Thoracic aorta (tissue), 1 donor: ENCODE data around the genes RTN4RL2, SMTNL1 and OR9Q1.

- RAMPAGE, long total RNA: no peak
Measured at GRCh38 chr11:57305280-57305877, 19.4 kb downstream of the TNKS1BP1 start.

- RAMPAGE, long total RNA: start-site peak on the minus strand at chr11:57309952-57310328, 365 reads
Measured at GRCh38 chr11:57309706-57310387, 14.9 kb downstream of the TNKS1BP1 start.

GRCh38 chr11:57321159-57321506 lies 3.6 kb downstream of the TNKS1BP1 start:
- RAMPAGE, long total RNA: no peak

- RAMPAGE, long total RNA: no peak
Measured at GRCh38 chr11:57336226-57336649, 546 bp upstream of the SSRP1 start.

DNA sequence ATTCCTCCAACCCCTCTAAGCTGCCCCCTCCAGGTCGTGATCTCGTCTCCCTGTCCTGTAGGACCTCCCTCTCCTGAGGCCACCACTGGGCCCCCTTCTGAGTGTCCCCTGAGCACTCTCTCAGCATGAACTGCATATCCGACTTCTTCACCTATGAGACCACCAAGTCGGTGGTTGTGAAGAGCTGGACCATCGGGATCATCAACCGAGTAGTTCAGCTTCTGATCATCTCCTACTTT lies 193 bp downstream of the P2RX3 start:
- RAMPAGE, long total RNA: no peak

GRCh38 chr11:57406836-57407754 lies 16.6 kb upstream of the PRG2 start:
- RAMPAGE, long total RNA: no peak

- RAMPAGE, long total RNA: no peak
Measured at GRCh38 chr11:57438342-57439313, 11.7 kb upstream of the SLC43A3 start.

DNA sequence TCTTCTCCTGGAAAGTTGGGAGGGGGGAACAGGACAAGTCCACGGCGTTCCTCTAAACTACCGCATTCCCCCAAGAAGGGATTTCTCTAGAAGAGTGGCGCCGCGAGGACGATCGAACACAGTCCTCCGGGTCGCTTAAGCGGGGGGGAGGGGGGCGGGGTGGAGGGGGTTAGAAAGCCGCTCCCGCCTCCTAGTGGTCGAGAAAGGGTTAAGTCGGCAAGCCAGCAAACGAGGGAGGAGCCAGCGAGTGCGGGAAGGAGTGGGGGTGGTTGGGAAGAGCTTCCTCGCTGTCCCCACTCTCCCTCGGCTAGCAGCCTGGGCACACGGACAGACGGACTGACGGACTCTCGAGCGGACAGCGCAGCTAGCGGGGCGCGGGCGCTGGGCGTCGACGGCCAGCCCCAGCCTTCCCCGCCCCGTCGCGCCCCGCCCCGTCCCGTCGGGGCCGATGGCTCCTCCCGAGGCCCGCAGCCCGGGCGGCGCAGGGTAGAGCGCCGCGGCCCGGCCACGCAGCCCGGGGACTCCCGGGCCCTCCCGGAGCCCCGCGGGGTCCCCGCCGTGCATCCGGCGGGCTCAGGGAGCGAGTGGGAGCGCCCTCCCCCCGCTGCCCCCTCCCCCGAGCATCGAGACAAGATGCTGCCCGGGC lies at the start of gene RTN4RL2:
RTN4RL2 (plus strand) TSS at position 296 of the 646 bp plus-strand sequence.
- RAMPAGE, long total RNA: no peak

DNA sequence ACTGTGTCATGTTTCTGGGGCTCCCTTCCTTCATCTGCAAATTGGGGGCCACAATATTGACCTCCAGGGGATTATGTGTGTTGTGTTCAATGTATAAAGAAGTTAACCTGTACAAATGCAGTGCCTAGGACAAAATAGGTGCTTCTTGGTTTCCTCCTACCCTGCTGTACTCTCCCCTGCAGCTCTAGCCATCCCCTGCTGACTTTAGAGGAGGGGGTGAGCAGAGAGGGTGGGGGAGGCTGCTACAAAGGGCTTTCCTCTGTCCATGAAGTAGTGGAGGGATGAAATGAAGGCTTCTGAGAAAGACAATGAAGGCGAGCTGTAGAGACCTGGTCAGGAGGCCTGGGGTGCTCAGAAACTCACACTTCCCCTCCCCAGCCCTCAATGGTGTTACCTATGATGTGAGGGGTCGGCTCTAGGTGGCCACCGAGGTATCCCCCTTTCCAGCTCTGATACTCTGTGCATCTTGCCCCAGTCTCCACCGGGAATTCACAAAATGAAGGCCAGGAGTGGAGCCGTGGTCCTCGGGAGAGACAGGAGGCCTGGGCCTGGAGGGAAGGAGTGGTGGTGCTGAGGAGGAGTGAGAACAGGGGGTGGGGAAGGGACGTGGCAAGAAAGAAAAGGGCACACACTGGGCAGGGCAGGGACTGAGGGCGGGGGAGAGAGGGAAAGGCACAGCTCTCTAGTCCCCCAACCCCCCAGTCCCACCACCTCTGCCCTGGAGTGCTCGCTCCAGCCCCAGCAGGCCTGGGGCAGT lies 3.0 kb downstream of the RTN4RL2 start:
- RAMPAGE, long total RNA: no peak

DNA sequence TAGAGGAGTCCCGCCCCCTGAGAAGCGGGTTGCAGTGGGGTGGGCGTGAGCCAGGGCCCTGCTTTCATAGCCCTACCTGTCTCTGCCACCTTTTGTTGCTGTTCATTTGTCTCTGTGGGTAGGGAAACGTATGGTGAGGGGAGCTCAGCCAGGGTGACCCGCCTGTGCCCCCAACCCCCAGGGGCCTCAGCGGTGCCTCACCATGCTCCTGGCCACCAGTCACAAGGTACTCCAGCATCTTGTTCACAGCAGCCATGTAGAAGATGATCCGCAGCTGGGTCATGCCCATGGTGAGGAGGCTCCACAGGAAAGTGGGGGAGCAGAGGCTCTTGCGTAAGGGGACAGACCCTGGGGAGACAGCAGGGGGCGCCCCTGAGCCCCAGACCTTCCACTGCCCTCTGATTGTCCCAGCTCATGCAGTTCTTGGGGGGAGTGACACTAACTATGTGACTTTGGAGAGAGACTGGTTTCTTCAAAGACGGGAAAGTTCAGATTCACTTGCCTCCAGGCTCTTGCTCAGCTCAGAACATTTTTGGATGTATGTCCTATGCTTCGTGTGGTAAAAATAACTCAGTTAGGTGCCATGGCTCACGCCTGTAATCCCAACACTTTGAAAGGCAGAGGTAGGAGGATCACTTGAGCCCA lies 23.9 kb downstream of the SLC43A1 start:
- RAMPAGE, long total RNA: no peak

DNA sequence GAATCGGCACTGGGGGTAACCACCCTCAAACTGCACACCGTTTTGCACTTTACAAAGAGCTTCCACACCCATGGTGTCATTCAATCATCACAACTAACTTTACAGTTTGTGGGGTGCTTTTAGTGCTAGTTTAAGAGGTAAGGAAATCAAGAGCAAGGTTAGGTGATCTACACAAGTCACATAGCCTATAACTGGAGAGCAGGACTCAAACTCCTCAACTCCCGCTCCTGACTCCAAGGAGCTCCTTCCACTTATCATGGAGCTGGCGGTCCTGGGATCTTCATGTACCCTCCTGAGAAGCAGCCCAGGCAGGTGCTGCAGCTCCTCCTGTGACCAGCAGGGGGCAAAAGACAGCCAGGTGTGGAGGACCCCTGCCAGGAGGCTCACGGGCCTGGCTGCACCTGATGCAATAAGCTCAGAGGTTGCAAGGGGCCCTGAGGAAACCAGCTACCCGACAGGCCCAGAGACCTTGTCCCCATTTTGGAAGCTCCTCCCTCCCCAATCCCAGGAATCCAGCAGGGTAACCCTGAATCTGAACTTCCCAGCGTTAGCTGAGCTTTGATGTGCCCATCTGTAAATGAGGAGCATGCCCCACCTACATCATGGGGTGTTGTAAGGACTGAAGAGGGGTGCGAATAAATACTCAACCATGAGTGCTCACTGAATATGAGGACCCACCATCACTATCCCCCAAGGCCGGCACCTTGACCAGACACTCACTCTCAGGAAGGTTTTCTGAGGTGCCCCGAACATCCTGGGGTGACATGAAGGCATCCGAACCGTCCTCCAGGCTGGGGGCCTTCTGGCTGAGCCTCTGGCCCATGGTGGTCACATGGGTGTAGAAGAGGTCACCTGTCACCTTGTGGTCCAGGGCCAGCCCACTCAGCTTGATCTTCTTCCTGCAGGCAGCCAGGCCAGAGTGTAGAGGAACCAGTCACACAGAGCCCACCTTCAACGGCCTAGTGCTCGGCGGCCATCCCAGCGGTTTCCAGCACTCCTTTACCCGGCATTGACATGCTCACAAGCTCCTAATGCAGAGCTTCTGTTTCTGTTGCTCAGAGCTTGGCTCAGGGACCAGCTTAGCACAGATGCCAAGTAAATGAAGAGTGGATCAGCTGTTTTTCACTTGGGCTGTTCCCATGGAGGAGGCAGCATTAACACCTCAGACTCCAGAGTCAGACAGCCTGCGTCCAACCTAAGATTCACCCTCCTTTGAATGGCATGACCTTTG lies 21.8 kb downstream of the SLC43A1 start:
- RAMPAGE, long total RNA: no peak

- RAMPAGE, long total RNA: no peak
Measured at GRCh38 chr11:57526628-57527396, 3.7 kb downstream of the TIMM10 start.

DNA sequence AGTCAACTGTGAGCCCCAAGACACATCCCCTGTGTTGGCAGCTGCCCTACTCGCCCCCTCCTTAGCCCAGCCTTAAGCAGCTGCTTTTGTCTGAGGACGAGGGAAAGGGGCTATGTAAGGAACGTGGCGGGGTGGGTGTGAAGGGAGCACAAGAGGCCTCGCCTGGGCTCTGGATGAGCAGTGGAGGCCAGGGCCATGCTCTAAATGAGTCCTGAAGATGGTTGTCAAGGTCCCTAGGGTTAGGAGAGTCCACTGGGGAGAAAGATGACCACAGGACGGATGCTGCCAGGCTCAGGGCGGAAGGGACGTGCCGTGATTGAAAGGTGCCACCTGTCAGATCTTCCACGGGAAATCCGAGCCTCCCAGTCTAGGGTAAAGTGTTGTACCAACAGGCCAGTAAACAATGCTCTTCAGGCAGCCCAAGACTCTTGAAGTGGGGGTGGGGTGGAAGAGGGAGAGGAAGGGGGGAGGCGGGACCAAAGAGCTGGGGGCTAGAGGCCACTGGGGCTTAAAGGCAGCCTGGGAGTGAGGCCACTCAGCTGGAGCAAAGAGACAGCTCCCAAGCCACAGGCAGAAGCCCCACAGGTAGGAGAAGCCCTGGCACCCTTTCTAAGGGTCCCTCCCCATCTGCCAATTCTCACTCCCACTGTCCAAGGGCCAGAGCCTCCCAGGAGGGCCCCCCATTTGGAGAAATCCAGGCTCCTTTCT lies at the start of gene SMTNL1:
SMTNL1 (plus strand) TSS at position 538 of the 708 bp plus-strand sequence.
- RAMPAGE, long total RNA: no peak

GRCh38 chr11:57615298-57615740 lies 17.8 kb downstream of the SERPING1 start:
- RAMPAGE, long total RNA: no peak

DNA sequence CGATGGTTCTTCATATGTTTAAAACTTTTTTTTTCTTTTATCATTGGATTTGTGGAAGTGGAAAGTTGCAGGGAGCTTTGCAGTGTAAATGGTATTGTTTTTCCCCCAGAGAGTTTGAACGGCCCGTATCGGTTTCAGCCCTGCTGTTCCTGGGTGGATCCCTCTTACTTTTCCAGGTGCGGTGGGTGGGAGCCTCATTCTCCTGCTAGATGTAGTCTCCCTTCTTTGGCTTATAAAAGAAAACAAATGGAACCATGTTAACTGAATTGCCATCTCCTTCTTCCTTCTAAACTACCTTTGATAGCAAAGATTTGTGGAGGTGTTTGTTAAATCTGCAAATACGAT lies 862 bp downstream of the CTNND1 start:
- RAMPAGE, long total RNA: no peak

- RAMPAGE, long total RNA: no peak
Measured at GRCh38 chr11:57779195-57779853, 17.7 kb downstream of the CTNND1 start.

GRCh38 chr11:57798765-57799799 lies 37.5 kb downstream of the CTNND1 start:
- RAMPAGE, long total RNA: no peak

- RAMPAGE, long total RNA: no peak
Measured at GRCh38 chr11:58023678-58023905, at the start of gene OR9Q1. Gene OR9Q1 (plus strand): TSS chr11:58023881.

GRCh38 chr11:58611148-58611799 lies 11.2 kb upstream of the CNTF start:
- RAMPAGE, long total RNA: start-site peak on the plus strand at chr11:58611621-58611735, 16 reads

GRCh38 chr11:58727054-58727683 lies 4.6 kb downstream of the GLYAT start:
- RAMPAGE, long total RNA: no peak